Heart (tissue), 3 donors: Measurements from ENCODE around the gene TBC1D19.

GRCh38 chr4:24572675-24573043 is 11.7 kb downstream of the DHX15 start:
- RAMPAGE, long total RNA, 2 experiments = no peak in any of the 2 experiments

- RAMPAGE, long total RNA, 2 experiments = no peak in any of the 2 experiments
These were observed 14.3 kb upstream of the DHX15 start for GRCh38 chr4:24598761-24598978.

- RAMPAGE, long total RNA, 2 experiments = no peak in any of the 2 experiments
These were observed 1.4 kb upstream of the SOD3 start for GRCh38 chr4:24794058-24794387.

DNA sequence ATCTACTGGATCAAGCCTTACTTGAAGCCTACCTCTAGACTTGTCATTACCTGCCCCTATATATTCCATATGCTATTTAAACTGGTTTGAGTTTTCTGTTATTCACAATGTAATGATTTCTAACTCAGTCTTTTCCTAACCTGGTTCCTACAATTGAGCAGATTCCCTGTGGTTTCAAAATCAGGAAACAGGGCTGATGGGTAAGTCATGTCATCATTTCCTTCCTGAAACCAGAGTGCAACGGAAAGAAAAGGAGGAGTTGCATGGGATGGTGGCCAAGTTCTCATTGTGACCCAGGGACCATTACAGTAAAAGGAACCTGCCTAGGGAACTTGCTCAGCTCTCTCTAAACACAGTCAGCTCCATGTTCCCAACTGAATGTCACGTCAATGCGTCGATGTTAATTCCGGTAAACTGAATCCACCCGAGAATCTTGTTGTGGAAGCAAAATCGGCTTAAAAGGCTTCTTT is 51.2 kb downstream of the LGI2 start:
- RAMPAGE, long total RNA, 2 experiments = no peak in any of the 2 experiments

DNA sequence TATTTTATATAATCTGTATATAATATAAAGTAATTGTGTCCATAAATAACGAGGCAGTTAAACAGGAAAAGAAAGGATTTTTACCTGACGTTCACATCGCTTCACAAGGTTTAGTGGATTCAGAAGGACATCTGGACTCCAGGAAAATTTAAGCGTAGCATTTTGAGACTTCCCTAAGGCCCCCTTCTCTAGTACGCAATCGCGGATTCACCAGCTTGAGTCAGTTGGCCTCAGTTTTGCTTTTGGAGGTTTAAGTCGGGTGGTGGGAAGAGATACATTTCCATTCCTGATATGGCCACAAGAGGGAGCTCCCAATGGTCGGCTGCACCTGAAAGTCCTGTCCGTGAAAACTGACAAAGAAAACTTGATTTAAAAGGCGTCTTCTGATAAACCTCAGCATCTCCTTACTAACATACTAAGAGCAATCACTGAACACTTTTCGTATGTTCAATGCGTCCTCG is 50.7 kb downstream of the LGI2 start:
- RAMPAGE, long total RNA, 2 experiments = no peak in any of the 2 experiments

- RAMPAGE, long total RNA, 2 experiments = no peak in any of the 2 experiments
These were observed 12.7 kb upstream of the ZCCHC4 start for GRCh38 chr4:25299792-25300295.

DNA sequence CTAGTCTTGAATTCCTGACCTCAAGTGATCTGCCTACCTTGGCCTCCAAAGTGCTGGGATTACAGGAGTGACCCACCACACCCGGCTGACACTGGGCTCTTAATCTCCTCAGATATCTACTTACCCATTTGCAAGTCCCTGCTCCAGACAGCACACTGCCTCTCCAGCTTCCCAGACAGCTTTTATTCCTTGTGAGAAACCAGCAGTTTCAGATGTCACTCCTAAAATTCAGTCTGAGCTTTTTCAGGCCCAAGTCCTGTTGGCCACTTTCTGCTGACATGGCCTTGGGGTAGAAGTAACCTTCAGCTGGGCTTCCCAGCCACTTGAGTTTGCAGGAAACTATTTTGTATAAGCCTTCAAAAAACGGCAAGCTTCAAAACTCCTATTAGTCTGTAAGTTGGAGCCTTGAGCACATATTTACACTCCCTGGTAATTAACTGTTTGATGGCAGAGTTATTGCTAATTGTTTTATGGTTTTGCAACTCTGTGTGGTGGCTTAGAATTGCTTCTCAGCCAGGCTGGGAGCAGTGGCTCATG is 86.6 kb upstream of the SLC34A2 start:
- RAMPAGE, long total RNA, 2 experiments = no peak in any of the 2 experiments

DNA sequence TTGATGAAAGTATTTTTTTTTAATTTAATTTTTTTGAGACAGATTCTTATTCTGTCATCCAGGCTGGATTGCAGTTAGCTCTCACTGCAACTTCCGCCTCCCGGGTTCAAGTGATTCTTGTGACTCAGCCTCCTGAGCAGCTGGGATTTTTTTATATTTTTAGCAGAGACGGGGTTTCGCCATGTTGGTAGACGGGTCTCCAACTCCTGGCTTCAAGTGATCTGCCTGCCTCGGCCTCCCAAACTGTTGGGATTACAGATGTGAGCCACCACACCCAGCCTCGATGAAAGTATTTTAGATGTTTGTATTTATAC is 2.4 kb upstream of the SLC34A2 start:
- RAMPAGE, long total RNA, 2 experiments = no peak in any of the 2 experiments

GRCh38 chr4:25880113-25880698 is 17.4 kb upstream of the SEL1L3 start:
- RAMPAGE, long total RNA, 2 experiments = no peak in any of the 2 experiments

- RAMPAGE, long total RNA, 2 experiments = no peak in any of the 2 experiments
These were observed 5.7 kb downstream of the SMIM20 start for GRCh38 chr4:25919697-25920204.

- RAMPAGE, long total RNA, 2 experiments = no peak in any of the 2 experiments
These were observed 56.3 kb downstream of the SMIM20 start for GRCh38 chr4:25970113-25970849.

DNA sequence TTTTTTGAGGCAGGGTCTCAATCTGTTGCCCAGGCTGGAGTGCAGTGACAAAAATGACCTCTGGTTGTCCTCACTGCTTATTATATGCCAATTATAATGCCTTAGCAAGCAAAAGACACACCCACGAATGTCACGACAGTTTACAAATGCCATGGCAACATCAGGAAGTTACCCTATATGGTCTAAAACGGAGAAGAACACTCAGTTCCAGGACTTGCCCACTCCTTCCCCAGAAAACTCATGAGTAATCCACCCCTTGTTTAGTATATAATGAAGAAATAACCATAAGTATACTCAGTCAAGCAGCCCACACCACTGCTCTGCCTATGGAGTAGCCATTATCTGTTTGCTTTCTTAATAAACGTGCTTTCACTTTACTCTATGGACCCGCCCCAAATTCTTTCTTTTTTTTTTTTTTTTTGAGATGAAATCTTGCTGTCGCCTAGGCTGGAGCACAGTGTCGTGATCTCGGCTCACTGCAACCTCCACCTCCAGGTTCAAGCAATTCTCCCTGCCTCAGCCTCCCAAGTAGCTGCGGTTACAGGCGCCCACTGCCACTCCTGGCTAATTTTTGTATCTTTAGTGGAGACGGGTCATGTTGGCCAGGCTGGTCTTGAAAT is 106.2 kb downstream of the SMIM20 start:
- RAMPAGE, long total RNA, 2 experiments = no peak in any of the 2 experiments

DNA sequence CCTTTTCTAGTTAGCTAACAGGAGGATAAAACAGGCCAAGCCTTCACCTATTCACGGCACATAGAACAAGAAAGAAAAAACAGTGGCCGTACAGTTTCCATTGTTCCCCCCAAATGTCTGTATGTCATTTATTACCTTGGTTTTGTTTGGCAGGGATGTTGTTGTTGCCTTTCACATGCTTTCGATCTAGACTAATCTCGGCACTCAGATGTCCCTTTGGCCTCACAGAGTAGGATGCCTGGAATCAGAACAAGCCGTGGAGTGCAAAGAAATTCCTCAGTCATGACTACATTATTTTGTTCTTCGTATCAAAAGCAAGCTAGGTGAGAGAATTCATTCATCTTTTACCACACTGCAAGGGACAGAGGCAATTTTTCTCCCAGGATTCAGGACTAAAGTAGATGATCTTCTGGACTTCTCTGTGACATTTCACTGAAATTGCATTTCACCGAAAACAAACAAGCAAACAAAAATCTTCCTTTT is 106.9 kb downstream of the SMIM20 start:
- RAMPAGE, long total RNA, 2 experiments = no peak in any of the 2 experiments

DNA sequence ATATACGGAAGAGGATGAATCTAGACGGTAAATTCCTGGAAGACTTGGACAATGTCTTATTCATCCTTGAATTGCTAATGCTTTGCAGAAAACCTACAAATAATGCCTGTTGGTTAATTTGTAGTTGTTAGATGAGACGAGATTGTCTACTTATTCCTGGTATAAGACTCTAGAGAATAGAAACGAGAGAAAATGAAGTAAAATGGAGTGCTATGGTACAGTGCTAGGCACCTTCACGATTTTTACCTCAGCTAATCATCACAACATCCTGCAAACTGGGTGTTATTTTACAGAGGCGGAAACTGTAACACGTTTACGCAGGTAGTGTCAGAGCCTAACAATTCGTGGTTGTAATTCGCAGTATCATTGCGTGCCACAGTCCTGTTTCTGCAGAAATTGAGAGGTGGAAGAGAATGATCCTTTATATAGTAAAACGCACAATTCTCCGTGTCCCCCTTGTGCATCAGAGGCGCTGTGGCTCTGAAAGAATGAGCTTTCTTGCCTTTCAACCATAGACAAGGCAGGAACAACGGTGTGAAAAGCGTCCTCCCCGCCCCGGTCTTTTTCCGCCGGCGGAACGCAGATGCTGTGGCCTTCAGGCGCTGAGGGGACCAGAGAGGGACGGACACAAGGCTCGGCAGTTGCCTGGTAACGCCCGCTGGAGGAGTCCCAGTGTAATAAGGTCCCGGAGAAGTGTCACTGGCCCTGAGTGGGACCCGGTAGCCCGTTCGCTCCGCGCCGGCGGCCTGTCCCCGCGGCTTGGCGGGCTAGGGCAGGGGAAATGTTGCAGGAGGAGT is at the start of gene TBC1D19:
Gene TBC1D19, plus strand, starts transcription at position 672 of the 797 bp plus-strand sequence.
- RAMPAGE, long total RNA, 2 experiments = start-site peak on the plus strand in 1 of 2 experiments, centred at position 695 of the sequence, 38 reads per replicate

GRCh38 chr4:26780492-26781112 is 80.0 kb upstream of the STIM2 start:
- RAMPAGE, long total RNA, 2 experiments = no peak in any of the 2 experiments

- RAMPAGE, long total RNA, 2 experiments = no peak in any of the 2 experiments
These were observed 57.2 kb upstream of the STIM2 start for GRCh38 chr4:26803300-26804075.

- RAMPAGE, long total RNA, 2 experiments = no peak in any of the 2 experiments
These were observed 224.0 kb downstream of the STIM2 start for GRCh38 chr4:27084640-27085038.

- RAMPAGE, long total RNA, 2 experiments = no peak in any of the 2 experiments
These were observed 835.6 kb downstream of the STIM2 start for GRCh38 chr4:27696328-27696626.

DNA sequence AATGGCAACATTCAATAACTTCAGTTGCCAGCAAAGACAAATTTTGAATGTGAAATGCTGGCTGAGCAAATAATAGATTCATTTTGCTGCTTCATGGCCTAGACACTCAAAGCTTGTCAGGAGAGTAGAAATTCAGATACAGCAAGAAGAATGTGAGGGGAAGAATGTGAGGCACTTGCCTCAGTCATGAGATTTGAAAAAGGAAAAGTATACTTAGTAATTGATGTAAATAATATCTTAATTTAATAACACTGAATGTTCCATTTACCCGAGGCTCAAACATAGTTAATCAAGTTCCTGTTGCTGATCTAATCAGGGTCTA is 308.9 kb upstream of the PCDH7 start:
- RAMPAGE, long total RNA, 2 experiments = no peak in any of the 2 experiments

DNA sequence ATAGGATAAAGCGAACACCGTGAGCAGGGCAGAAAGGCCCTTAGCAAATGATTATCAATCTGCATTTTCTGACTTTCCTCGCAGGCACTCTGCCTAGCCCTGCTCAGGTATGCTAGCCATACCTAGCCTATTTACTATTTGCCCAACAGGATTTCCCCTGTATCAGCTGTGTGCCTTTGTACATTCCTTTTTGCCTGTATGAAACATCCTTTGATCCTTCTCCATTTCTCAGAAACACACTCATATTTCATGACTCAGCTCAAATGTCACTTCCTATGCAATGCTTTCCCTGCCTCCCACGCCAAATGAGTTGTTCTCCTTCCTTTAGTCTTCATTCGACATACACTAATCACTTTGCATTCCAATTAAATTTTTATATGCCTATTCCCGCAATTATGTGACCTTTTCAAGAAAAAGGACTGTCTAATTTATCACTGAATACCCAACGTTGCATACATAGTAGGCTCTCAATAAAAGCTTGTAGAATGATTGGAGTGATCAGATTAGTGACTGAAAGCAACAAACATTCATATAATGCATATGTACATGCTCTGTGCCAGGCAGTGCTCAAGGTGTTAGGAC is 37.3 kb downstream of the PCDH7 start:
- RAMPAGE, long total RNA, 2 experiments = no peak in any of the 2 experiments